Karpas-422 (cell line): ENCODE results near the genes TXNDC11 and MRTFB.

DNA sequence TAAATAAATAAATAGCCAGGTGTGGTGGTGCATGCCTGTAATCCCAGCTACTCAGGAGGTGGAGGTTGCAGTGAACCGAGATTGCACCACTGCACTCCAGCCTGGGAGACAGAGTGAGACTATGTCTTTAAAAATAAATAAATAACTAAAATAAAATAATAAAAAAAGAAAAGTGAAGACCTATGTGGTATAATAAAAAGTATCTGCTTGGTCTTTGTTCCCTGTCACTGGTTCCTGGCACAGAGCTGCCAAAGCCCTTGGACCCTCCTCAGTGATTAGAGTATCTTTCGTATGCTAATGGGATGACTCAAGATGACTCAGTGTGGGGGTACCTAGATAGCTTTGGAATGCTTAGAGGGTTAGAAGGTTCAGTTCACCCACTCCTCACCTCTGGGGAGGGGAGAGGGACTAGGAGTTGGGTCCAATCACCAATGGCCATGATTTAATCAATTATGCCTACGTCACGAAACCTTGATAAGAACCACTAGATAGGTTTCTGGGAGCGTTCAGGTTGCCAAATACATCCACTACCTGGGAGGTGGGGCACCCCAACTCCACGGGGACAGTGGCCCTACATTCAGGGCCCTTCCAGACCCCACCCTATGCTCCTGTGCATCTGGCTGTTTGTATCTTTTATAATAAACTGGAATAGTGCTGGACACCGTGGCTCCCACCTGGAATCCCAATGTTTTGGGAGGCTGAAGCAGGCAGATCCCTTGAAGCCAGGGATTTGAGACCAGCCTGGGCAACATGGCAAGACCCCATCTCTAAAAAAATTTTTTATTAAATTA lies 29.0 kb upstream of the LITAF start:
- PRO-cap: no peak
- RAMPAGE, long total RNA: no peak

DNA sequence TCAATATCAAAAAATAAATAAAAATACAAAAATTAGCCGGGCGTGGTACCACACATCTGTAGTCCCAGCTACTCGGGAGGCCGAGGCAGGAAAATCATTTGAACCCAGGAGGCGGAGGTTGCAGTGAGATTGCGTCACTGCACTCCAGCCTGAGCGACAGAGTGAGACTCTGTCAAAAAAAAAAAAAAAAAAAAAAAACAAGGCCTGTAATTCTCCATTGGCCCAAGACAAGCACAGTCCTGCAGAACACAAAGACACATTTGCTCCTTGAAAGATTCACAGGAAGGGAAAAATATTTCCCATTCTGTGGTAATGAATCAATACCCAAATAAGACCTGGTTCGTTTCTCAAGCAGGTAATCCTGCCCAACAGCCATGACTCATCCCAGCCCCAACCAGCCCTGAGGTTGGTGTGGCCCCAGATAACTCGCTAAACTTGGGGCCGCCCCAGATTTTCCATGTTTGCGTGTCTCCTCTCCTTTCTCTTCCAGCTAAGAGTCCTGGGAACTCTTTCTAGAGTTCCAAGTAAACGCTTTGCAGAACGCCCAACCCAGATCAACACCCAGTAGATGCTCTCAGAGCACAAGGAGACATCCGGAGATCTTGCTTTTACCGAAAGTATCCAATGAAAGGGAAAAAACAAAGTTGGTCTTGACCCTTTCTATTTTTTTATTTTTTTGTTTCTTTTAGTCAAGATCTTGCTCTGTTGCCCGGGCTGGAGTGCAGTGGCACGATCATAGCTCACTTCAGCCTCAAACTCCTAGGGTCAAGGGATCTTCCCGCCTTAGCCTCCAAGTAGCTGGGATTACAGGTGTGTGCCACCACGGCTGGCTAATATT lies 40.2 kb upstream of the SNN start:
- PRO-cap: no peak
- RAMPAGE, long total RNA: no peak

DNA sequence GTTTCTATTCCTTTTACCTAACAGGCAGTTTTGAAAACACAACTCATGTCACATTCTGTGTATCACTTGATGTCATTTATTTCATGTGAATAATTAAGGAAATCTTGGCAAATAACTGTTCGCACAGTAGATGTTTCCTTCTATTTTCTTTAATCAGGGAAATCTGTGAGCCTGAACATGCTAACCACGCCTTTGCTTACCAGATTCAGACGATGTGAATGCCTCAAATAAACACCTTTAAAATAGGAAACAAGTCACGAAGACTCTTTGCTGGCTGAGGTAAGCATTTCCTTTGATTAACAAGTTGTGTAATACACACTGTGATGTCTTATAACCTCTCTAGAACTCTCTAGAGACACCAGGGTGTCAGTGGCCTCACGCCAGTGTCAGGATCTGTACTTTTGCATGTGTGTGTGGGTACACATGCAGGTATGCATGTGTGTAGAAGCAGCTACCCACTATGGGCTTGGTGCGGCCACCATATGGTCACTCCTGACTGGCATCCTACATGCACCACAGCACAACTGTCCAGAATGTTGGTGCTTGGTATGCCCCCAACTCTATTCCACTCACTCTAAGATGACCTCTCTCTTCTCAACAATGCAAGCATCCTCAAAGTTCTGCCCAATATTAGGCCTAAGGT lies 26.7 kb downstream of the SNN start:
- PRO-cap: no peak
- RAMPAGE, long total RNA: no peak

DNA sequence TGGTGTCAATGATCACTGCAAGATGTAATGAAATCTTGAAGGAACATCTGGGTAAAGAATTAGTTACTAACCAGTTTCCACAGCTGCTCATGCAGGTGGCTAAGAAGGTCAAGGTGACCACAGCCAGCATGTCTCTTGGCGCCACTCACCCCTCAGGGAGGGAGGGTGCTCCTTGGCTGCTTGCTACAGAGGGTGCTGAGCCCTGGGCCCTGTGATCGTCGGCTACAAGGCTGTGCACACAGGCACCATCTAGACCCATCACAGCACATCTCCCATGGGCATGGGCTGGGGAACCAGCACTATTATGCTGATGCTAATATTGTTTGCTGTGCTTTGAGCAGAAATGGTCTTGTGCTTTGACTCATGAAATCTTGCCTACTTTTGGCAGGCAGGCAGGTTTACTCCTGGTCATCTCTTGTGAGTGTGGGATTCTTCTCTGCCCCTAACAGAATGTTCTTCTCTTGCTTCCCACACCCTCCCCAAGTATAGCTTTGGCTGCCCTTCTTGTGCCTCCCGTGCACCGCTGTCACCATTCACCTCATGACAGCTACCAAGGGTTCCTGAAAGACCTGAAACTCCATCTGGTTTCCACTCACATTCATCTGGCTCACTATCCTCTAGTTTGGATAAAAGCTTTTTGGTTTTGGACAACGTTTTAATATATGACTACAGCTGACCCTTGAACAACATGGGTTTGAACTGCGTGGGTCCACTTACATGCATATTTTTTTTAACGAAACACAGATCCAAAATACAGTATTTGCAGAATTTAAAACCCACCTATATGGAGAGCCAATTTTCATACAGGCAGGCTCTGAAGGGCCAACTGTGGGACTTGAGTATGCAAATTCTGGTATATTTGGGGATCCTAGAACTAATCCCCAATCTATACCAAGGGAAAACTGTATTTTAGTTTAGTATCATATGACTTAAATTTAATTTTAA lies 36.2 kb downstream of the TXNDC11 start:
- PRO-cap: no peak
- RAMPAGE, long total RNA: no peak

DNA sequence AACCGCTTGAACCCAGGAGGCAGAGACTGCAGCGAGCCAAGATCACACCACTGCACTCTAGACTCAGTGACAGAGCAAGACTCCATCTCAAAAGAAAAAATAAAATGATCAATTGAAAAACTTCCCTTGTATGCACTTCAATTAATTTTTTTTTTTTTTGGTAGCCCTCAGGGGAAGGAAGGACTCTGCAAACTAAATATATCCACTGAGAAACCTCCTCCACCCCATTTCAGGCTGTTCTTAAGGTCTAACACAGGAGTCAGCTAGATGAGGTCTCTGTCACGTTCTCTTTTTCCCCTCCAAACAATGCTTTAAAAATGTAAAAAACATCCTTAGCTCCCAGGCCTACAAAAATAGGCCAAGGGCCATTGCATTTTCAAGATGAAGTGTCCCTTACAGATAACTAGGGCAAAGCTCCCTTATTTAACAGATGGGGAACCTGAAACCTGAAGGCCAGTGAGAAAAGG lies 32.6 kb downstream of the TXNDC11 start:
- PRO-cap: no peak
- RAMPAGE, long total RNA: no peak

DNA sequence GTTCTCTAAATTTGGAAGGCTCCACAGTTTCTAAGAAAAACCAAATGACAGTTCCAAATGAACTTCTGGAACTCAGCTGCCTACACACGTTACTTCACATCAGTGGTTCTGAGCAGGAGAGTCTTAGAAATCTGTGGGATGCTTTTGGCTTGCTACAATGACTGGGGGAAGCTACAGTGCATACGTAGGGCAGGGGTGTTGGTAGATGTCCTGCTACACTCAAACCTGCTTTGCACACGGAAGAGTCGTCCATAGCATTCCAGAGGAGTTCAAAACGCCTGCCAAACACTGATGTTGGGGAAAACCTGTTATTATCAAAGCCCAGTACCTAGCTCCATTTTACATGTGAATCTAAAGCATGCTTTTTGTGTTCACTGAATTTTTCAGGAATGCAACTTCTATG lies 7.9 kb downstream of the TXNDC11 start:
- PRO-cap: no peak
- RAMPAGE, long total RNA: no peak

DNA sequence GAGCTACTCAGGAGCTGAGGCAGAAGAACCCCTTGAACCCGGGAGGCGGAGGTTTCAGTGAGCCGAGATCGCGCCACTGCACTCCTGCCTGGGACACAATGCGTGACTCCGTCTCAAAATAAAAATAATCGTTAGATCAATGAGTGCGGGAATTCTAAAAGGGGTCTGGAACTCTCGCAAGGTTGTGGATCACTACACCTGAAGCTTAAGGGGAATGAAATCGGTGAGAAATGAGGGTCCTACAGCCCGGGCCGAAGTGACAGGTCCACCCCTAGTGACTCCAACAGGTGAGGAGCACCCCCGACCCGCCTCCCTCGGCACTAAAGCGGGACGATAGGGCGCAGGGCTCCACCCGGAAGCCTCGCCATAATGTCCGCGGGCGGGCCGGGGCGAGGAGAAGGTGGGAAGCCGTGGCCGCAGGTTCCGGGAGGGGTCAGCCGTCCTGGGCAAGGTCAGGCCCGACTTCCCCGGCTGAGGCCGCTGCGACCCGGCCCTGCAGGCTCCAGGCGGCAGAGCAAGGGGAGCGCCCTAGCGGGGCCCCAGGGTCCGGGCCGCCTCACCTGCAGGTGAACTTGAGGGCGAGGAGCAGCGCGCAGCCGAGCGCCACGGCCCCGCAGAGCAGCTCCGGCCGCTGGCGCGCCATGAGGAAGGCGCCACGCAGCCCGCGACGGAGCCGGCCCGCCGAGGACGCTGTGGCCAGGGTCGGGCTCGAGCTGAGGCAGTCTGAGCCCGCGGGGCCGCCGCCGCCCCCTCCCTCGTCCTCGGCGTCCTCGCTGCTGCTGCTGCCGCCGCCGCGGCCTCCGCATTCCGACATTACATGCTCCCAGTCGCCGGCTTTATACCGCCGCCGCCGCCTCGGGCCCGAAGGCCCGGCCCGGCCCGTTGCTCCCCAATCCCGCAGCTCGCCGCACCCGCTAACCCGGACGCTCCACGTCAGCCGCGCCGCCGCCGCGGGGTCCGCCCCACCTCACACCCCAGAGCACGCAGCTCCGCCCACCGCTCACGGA lies at the start of gene TXNDC11:
Gene TXNDC11 (minus strand): TSS at position 941 of the 1,007 bp plus-strand sequence.
- PRO-cap: unidirectional peak, plus-strand start at position 22 of the sequence; unidirectional peak, plus-strand start at position 369 of the sequence; bidirectional peak, plus-strand start outside the sequence, minus-strand start at position 809 of the sequence
- RAMPAGE, long total RNA: no peak

DNA sequence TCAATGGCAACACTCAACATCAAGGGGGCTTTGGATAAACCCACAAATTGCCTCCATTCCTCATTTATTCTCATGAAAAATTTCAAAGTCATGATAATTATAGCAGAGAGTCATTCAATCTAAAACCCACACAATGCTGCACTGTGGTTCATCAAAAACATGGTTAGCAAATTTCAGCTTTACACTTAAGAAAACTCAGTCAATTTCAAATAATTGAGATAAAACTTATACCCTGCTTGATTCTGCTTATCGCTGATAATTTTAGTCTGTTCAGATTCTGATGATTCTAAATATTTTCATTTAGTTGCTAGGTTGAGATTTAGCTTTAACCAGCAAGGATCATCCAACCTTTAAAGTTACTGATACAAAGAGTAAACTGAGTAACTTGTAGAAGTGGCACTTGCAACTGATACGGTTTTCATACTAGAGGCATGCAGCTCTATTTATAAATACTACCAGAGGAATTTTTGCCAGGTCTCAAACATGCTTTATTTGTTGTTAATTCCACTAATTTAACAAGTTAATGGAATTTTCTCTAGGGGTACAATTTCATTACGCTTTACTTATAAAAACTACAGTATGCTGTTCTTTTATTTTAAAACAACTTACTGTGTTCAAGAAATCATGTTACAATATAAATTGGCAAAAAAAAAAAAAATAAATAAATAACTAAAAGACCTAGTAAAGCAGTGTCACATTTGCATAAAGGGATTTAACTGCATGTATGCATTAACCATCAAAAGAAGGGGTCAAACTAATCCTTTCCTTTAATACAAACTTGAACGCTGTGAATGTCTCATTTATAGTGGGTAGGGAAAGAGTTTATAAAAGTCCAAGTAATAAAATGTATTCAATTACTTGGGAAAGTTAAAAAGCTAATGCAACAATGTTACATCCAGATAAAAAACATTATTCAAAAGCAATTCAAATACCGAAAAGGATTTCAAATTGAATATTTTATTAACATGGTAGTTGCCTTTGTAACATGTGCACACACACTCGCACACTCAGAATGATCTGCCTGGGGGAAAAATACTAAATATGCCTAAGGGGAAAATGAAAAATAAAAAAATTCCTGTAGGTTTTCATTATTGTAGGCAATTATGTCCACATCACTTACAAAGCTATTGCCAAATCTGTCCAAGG lies 20.8 kb upstream of the RSL1D1 start:
- PRO-cap: no peak
- RAMPAGE, long total RNA: no peak

DNA sequence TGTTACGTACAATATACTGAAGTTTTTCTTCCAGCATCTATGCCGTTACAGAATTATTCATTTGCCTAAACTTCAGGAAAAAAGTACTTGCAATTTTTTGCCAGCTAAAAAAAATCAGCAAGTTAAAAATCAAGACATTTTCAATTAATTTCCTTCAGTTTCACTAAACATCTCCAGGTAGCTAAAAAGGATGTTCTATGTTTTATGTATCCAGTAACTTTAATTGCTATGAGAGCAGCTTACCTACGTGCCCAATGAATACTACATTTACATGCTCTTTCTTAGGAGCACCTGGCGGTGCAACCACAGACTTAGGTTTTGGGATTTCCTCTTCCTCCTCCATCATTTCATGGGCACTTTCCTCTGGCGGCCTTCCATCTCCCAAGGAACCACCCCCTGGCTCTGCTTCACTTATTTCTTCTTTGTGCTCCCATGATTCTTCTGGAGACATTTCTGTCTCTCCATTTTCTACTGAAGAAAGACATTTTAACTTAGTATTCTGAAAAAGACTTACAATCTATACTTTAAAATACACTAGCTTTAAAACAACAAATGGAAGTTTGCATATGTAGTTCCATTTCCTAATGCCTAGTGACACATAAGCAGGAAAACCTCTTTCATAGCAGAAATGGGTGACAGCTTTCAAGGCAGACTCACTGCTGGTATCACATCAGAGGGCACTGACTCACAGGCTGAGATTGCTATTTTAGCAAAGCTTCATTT lies 19.3 kb downstream of the GSPT1 start:
- PRO-cap: no peak
- RAMPAGE, long total RNA: no peak

- PRO-cap: no peak
- RAMPAGE, long total RNA: no peak
Observed at GRCh38 chr16:11927401-11927798, 11.6 kb upstream of the GSPT1 start.

- PRO-cap: no peak
- RAMPAGE, long total RNA: no peak
Observed at GRCh38 chr16:12119342-12120126, 143.0 kb downstream of the SNX29 start.

DNA sequence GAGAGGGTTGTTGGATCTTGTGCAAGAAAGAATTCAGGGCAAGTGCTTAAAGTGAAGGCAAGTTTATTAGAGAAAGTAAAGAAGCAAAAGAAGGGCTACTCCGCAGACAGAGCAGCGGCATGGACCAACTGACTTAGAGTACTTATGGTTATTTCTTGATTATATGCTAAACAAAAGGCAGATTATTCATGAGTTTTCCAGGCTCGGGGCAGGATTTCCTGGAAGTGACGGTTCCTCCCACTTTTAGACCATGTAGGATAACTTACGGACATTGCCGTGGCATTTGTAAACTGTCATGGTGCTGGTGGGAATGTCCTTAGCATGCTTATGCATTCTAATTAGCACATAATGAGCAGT lies 164.8 kb downstream of the SNX29 start:
- PRO-cap: no peak
- RAMPAGE, long total RNA: no peak

DNA sequence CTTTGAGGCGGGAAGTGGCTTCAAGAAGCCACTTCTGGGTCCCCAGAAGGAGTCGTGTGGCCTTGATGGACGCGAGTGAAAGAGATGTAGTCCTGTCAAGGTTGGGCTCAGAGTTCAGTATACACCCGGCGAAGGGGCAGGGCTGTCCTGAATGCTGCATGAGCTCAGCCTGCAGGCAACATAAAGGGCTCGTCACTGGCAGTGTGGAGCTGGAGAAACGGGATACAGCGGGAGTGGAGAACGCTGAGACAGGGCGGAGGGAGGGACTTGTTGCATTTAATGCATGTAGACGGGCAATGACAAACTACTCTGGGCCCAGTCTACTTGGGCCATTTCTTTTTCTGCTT lies 313.2 kb downstream of the SNX29 start:
- PRO-cap: no peak
- RAMPAGE, long total RNA: no peak

DNA sequence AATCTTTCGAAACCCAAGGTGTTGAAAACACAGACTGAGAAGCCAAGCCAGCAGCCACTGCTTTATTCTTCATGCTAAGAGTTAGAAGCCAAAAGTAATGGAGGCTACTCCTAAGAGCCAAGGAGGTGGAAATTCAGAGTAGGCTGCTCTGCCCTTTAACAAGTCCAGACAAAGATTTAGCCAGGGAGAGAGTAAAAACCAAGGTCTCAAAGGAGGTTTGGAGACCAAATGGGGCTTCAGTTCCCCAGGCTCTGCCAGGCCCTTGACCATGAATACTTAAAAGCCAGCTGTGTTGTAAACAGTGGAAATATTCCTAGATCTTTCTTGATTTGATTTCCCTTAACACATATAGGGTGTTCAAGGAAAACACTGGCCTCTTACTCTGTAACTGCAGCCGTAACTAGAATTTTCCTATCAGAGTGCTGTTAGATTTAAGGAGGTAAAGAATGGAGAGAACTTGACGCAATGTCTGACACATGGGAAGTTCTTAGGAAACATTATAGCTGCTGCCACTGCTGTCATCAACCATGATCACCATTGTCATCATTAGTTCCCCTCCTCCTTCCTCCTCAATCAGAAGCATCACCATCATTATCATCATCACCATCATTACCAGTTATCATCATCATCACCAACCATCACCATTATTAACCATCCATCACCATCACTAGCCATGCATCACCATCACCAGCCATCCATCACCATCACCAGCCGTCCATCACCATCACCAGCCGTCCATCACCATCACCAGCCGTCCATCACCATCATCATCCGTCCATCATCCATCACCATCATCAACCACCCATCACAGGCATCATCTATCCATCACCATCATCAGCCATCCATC lies 382.3 kb downstream of the CPPED1 start:
- PRO-cap: no peak
- RAMPAGE, long total RNA: no peak

GRCh38 chr16:12458465-12459115 lies 345.1 kb downstream of the CPPED1 start:
- PRO-cap: no peak
- RAMPAGE, long total RNA: no peak

DNA sequence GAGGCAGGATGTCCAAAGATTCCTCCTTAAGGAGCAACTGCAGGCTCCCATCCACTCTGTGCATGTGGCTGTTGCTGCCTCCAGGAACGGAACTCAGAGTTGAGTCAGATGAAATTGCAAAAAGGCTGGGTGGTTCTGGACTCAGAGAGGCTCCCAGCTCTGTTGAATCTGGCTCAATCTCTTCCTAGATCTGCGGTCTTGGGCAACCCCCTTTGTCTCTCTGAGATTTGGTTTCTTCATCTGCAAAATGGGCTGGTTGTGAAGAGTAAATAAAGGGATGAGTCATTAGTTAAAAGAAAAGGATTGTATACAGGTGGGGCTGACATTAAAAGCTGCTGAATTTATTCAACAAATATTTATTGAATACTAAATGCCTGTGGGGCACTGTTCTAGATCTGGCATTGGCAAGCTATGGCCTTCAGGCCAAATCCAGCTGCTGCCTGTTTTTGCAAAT lies 197.3 kb downstream of the SHISA9 start:
- PRO-cap: no peak
- RAMPAGE, long total RNA: no peak

DNA sequence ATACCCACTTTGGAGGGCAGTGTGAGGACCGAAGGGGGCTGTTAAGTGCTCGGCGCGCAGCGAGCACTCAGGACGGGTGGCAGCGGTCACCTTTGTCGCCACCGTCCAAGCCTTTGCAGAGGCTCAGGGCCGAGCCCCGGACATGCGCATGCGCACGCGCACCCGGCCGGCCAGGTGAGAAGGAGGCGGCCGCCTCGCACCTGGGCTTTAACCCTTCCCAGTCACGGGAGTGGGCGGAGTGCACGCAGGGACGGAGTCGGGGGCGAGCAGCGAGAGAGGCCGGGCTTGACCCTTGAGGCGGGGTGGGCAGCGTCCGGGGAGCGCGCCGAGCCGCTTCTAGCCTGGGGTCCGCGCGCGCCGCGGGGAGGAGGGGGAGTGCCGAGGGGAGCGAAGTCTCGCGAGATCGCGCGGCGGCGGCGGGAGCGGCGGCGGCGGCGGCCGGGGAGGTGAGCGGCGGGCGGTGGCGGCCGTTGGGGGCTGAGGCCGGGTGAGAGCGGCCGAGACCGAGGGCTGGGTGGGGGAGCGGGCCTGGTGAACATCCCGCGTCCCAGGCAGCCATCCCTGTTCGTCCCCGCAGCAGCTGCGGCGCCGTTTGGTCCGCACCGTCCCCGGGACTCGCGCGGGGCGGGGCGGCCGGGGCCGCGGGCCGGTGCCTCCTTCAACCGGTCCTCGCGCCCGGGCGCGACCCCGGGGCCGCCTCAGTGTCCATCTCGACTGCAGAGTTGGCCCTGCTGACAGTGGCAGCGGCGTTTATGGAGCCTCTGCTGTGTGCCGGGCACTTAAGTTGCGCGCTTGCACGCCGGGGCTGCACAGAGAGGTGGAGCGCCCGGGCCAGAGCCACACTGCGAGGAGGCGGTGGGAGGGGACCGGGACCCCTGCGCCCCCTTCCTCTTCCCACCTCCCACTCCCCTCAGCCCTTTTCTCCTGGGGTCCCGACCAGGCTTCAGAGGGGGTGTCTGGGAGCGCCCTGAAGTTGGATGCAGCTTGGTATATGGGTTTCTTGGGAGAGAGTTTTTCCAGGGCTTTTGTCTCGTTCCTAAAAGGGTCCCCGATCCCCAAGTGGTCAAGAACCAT lies at the start of gene MRTFB:
Gene MRTFB (plus strand): TSS at position 400 of the 1,074 bp plus-strand sequence.
- PRO-cap: no peak
- RAMPAGE, long total RNA: no peak

GRCh38 chr16:14087935-14088602 lies 16.9 kb downstream of the MRTFB start:
- PRO-cap: no peak
- RAMPAGE, long total RNA: no peak

- PRO-cap: no peak
- RAMPAGE, long total RNA: no peak
Observed at GRCh38 chr16:14148433-14149032, 77.4 kb downstream of the MRTFB start.

GRCh38 chr16:14185706-14186104 lies 114.6 kb downstream of the MRTFB start:
- PRO-cap: no peak
- RAMPAGE, long total RNA: no peak